Left lung (tissue), 1 donor: ENCODE measurements around a stretch of chr11.

DNA sequence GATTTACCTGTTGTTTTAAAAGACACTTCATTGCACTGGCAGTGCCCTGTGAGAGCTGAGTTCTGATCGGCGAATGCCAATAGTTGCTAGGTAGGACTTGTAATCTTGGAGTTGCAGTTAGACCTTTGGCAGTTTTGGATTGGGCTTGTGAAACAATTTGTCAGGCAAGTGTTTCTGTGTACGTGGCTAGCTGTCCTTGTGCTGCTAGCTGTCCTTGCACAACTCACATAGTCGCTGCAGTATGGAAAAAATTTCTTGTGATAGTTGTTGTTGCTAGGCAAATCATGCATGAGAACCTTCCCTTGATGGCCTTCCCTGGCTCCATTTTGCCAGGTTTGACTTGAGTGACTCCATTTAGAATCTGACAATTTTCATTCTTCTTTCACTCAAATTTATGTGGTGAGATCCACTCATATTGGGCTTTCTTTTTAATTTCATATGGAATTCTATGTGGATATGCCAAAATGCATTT lies 140.7 kb downstream of the APIP start:
- PRO-cap: no peak

- PRO-cap: no peak
These were observed 280 bp downstream of the PDHX start for GRCh38 chr11:34916824-34916972.

DNA sequence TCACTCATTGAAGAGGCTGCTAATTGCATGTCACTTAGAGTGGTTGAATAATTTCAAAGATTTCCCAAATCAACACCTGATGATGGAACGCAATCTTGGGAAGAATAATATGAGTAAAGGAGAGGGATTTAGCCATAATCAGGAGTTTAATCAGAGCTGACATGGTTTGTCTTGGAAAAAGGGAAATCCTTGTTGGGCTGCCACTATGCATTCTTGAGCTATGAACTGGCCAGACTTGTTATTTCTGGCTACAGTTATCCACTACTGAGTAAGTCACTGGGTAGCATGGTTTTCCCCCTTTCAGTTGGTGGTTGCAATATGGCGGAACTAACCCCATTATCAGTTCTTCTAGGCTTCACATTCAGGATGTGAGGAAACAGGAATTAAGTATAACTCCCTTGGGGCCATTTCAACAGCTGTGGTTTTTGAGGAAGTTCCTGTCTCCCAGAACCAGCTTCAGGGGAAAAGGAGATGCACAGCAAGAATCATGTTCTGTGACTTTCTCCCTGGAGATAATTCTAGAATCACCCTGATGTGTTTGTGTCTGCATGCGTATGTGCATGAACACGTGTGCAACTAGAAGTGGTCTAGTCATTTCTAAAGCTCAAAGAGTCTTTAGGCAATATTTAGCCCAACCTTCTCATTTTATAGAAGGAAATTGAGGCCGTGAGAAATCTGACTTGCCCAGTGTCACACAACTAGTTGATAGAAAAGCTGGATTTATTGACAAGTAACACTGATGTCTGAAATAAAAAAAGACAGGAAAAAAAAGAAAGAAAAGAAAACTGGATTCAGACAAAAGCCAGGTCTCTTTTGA lies 103.0 kb upstream of the CD44 start:
- PRO-cap: no peak

- PRO-cap: no peak
These were observed 61.1 kb upstream of the CD44 start for GRCh38 chr11:35077507-35078677.

DNA sequence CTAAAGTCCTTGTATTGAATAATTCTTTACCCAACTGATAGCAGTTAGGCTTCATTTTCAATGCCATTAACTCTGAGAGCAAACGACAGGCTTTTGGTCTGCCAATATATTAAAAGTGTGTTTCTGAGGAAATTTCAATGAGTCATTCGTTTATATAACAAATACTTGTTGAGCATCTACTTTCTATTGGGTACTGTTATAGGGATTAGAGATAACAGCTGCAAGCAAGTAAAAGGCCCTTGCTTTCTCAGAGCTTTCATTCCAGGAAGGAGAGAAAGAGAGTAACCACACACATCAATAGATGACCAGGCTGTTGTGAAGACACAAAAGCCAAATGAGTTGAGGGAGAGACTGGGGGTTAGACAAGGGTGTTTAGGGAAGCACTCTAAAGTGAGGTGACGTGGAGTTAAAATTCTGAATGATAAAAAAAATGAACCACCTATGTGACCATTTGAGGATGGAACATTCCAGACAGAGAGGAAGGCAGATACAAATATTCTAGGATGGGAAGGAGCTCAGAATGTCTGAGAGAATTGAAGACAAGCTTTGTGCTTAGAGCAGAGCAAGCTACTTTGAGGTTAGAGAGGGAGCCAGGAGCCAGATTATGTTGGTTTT lies 35.8 kb downstream of the CD44 start:
- PRO-cap: no peak

DNA sequence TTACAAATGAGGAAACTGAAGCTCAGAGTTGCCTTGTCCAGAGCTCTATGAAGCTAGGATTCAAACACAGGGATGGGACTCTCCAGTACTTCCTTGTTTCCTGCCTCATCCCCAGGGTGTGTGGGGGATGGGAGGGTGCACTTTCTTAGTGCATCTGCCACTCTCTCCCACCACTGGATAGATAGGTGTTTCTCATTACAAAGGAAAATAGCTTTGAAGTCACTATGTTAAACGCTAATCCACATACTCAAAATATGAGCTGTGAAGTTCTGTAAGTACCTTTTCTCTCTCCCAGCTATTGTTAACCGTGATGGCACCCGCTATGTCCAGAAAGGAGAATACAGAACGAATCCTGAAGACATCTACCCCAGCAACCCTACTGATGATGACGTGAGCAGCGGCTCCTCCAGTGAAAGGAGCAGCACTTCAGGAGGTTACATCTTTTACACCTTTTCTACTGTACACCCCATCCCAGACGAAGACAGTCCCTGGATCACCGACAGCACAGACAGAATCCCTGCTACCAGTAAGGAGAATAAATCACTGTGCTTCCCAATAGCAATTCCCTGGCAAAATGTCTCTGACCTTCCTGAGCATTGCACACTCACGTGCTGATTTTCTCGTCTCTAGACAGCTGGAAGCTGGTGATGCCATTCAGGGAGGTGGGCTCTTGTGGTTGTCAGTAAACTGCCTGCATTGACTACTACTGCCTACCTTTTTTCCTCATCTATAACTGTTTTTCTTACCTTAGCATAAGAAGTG lies 50.8 kb downstream of the CD44 start:
- PRO-cap: unidirectional peak, plus-strand start at position 478 of the sequence

DNA sequence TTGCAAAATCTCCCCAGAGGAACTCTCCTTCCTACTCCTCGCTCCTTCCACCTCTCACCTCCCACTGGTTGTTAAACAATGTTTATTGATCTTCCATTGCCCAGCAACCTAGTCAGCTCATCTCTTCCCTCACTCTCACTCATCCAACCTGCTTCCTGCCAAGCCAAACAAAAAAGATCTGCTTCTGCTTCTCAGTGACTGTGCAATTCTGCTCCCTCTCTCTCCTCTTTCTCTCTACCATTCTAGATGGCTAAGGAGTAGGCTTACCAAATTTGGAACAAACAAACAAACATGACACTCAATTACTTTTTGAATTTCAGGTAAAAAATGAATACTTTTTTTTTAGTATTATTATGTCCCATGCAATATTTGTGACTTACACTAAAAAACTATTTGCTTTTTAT lies 114.9 kb downstream of the SLC1A2 start:
- PRO-cap: no peak

DNA sequence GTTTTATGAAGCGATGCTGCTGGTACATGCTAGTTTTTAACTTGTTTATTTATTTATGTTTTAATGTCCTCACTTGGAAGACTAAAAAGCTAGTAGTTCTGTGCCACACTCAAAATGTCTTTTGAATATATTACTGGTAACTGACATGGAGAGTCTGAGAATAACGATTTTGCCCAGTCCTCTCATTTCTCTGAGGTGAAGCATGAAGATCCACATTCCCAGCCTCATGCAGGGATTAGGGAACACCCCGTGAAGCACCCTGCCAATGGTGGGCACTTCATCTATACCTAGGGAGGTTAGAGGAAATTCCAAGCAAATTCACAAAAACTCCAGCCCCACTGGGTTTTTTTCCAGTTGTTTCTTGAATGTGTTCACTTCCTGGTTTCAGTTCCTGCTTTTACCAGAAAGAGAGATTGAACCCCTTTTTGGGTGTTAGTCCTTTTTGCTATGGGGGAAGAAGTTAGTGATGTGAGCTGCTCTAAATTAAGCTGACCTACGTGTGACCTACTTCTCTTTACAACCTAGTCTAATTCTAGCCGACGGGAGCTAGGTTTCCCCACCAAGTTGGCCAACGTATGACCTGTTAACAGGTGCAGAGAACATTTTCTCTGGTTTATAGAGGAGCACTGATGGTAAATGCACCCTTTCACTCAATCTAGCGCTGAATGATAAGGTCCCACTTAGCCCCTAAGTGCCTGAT lies 106.1 kb downstream of the SLC1A2 start:
- PRO-cap: no peak

DNA sequence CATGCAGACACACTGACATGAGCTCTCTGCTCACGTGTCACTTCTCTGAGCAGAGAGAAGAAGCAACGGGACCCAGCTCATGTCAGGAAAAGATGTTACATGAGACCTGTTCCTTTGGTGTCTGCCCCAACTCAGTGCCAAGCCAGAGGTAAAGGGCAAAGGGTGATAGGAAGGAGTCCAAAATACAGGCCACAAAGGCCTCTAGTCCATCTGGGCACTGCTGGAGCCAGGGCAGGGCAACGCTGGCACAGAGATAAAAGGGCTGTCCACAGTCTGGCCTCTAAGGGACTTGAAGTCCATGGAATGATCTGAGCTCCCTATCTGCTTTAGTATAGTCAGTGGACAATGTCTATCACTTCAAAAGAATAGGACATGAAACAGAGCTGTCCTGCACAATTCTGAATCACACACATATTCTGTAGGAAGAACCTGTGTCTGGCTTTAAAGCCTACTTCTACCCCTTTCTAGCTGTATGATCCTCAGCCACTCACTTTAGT lies 79.2 kb downstream of the SLC1A2 start:
- PRO-cap: no peak

DNA sequence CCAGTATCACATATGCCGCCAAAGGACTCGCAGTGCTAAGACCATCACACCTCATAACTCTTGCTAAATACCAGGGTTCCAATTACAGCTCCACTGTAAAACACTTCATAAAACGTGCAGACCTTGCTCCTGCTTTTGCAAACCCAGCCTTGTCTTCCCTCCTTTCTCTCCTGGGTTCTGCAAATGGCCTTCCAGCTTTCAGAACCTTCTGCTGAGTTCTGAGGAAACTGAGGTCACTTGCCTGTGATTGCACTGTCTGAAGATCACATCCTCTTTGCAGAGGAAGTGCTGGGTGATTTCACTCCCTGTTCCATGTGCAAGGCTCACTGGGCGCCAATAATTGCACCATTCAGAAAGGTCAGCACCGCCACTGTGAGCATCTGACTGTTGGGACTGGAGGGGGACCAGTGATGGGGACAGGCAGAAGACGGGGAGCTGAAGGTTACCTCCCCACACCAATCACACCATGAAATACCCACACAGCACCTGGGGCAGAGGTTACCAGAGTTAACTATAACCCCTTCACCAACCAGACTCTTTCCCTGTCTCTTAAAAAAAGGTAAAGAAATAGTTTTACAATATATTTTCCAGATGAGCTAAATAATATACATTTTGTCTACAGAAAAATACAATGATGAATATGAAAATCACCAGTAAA lies 74.1 kb downstream of the SLC1A2 start:
- PRO-cap: no peak

- PRO-cap: no peak
These were observed 4.7 kb upstream of the PAMR1 start for GRCh38 chr11:35529993-35530570.

DNA sequence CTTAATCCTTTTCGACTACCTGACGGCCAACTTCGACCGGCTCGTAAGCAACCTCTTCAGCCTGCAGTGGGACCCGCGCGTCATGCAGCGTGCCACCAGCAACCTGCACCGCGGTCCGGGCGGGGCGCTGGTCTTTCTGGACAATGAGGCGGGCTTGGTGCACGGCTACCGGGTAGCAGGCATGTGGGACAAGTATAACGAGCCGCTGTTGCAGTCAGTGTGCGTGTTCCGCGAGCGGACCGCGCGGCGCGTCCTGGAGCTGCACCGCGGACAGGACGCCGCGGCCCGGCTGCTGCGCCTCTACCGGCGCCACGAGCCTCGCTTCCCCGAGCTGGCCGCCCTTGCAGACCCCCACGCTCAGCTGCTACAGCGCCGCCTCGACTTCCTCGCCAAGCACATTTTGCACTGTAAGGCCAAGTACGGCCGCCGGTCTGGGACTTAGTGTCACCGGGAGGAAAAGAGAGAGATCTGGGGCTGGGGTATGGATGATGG lies 1.3 kb downstream of the FJX1 start:
- PRO-cap: no peak

- PRO-cap: bidirectional peak, plus-strand start at chr11:36149968, minus-strand start at chr11:36149775
These were observed 139.6 kb downstream of the COMMD9 start for GRCh38 chr11:36149510-36150146.

DNA sequence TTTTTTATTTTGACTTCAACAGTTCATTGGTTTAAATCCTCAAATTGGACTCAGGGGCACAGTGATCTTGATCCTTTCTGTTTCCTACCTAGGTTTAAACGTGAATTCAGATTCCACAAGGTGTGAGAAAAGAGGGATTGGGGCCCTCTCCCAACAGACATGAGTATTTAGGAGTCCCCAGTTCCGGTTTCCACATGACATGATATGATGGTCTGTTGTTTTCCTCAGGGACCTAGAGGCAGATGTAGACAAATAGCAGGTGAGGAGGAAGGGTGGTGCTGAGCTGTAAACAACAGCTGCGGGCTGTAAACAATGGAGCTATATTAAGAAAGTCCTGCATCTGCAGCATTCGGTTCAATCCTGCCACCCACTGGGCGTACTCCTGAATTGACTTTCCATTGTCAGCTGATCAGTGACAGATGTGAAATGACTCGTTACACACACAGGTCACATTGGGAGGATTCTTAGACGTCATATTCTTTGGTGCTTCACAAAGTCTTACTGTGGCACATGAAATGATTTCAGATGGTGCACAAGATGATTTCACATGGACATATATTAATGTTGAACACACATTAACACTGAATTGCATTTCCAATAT lies 26.9 kb upstream of the RAG1 start:
- PRO-cap: no peak

DNA sequence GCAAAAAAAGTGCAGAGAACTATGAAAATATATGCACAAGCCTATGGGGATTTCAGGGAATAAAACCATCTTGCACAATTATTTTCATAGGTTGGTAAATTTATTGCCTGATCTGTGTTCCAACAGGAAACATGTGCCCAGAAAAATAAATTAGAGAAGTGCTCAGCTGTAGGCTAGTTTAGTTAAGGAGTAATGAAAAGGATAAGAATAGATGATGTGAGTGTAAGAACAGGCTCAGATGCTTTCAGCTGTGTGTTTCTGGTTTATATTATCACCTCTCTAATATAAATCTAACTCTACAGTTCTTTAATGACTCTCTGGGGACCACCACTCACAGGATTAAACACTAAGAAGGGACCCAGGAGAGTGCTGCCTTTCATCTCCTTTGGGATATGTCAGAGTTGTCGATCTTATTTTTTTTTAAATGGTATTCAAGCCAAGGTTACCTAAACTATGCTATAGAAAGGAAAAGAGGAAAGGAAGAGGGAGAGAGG lies 1169.1 kb downstream of the LRRC4C start:
- PRO-cap: no peak

DNA sequence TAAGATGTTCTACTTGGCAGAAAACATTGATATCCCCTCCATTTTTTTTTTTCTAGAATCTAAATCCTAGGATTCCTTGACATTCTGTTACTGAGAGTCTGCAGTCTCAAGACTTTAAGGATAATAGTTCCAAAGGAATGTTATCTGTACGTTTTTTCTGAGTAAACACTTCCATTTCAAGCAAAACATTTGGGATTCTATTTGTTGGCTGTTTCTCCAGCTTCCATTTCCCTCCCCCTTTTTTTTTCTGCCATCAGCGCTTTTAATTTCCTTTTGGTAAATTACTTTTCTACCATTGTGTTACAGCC lies 402.1 kb upstream of the LRRC4C start:
- PRO-cap: no peak

DNA sequence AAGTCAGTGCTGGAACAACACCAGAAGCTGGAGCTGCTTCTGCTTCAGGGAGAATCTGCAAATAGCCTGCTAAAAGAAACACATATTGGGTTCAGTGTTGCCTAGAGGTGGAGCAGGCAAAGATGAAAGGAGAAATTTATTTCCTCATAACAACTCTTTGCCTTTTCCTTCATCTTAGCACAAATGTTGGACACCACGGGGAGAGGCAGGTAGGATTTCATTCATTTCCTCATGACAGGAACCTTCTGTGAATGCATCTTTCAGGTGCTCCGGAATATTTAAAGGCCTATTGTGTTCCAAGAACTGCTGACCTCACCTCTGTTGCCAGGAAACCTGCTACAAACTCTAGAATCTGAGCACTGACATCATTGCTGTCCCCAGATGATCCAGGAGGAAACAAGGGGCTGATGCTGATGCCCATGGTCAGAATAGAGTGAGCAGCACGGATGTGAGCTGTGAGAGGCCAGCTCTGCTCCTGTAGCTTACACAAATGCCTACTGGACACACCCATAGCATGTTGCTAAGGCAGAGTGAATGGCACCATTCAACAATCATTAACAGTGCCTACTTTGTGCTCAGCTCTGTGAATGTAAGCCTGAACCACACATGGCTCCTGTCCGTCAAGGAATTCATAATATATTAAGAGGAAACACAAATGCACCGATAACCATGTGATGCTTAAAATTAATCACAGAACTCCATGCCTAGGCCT lies 276.8 kb upstream of the API5 start:
- PRO-cap: no peak

DNA sequence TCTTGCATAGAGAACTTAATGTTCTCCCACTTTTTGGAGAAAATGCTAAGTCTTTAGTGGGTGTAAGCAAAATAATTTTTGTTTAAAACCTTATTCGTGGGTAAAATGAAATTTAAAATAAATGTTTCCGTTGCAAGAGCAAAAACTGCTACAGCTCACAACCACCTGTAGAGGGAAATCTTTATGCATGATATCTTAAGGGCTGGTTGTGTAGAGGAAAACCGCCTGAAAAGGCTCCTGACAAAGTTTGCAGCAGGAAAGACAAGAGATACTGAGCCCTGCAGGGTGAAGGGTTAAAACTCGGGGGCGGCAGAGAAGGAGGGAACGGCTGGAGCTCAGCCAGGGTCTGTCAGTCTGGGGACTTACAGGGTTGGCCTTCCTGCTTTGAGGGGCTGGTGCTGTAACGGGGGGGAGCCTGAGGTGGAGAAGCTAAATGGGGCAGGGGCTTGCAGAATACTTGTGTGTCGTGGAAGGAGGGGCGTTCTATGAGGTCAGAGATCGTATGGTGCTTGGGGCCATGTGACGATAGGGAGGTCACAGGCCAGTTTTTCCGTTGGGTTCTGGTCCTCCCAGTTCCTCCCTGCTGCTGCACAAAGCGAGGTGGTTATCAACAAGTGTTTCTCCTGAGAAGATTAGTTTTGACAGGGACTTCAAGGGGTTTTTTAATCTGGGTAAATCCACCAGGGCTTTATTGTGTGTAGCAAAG lies 122.9 kb upstream of the HSD17B12 start:
- PRO-cap: no peak

DNA sequence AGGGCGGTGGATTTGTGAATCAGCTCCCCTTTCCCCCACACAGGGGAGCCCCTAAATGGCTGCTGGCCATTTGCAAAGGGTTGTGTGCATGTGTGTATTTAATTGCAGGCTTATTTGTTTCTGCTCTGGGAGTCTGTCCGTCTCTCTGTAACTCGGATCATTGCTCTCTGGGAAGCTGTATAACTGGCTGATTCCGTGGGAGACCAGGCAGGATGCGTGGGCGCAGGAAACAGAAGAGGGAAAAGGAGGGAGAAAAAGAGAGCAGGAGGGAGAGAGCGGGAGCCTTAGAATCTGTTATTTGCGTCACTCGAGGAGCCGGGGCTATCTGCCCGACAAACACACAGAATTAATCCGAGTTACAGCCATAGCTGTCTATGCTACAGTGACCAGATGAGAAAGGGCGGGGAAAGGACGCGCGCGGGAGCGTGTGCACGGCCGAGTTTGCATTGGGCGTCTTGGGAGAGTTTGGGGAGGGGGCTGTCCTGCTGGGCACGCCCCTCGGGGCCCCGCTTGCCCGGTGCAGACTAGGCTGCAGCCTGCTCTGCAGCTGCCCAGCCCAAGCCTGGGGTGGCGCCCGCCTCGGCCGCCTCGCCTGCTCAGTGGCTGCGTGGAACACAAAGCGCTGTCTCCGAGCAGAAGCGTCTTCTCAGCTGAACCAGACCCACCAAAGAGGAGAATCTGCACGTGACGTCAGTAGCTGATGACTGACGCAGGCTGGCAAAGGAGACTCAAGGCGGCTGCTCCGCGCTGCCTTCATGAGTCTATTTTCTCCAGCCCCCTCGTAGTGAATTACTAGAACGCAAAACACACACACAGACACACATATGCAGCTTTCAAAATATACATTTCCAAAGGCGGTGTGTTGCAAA lies 105.3 kb upstream of the HSD17B12 start:
- PRO-cap: no peak

- PRO-cap: no peak
These were observed 1.1 kb downstream of the HSD17B12 start for GRCh38 chr11:43681678-43681993.